ENCODE measurements around a stretch of chr2.

GRCh38 chr2:242087831-242088287 lies 187.6 kb upstream of the FAM240C start:
- RRBS, result no CpG with 5 or more reads among the region's 28 CpGs

GRCh38 chr2:242114442-242115020 lies 214.3 kb upstream of the FAM240C start:
- RRBS, result no CpG with 5 or more reads among the region's 2 CpGs

DNA sequence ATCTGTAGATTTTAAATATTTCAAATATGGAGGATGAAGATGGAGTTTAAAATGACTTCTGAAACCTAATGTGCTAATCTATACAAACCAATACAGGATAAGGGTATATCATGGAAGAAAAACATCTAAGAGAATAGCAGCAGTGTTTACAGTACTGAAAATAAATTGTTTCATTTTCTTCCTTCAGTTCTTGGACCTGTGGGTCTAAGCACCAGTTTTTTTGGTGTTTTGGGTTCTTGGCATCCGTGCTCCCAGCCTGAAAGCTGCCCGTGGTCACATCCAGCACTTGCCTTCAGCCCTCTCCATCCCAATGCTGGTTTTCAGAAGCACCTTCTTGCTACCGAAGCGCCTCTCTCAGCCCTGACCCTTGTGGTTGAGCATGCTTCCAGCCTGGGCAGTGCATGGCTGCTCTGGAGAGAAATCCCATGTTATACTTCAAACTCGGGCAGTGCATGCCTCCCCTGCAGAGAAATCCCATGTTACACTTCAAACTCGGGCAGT lies 217.8 kb upstream of the FAM240C start:
- RRBS, result no CpG with 5 or more reads among the region's 6 CpGs

All from GM12892 (cell line).